Cardiac fibroblast (primary cell): ENCODE measurements around a stretch of chr9.

GRCh38 chr9:22098537-22099240 is 89.6 kb upstream of the CDKN2B start:
- RRBS, result no CpG with 5 or more reads among the region's 2 CpGs

- RRBS, result no CpG with 5 or more reads among the region's 32 CpGs
Measured at GRCh38 chr9:23537252-23538587, 288.3 kb downstream of the ELAVL2 start.

GRCh38 chr9:23850914-23851462 is 24.9 kb upstream of the ELAVL2 start:
- RRBS, result 2% methylated on average over 9 of the region's 46 CpGs

DNA sequence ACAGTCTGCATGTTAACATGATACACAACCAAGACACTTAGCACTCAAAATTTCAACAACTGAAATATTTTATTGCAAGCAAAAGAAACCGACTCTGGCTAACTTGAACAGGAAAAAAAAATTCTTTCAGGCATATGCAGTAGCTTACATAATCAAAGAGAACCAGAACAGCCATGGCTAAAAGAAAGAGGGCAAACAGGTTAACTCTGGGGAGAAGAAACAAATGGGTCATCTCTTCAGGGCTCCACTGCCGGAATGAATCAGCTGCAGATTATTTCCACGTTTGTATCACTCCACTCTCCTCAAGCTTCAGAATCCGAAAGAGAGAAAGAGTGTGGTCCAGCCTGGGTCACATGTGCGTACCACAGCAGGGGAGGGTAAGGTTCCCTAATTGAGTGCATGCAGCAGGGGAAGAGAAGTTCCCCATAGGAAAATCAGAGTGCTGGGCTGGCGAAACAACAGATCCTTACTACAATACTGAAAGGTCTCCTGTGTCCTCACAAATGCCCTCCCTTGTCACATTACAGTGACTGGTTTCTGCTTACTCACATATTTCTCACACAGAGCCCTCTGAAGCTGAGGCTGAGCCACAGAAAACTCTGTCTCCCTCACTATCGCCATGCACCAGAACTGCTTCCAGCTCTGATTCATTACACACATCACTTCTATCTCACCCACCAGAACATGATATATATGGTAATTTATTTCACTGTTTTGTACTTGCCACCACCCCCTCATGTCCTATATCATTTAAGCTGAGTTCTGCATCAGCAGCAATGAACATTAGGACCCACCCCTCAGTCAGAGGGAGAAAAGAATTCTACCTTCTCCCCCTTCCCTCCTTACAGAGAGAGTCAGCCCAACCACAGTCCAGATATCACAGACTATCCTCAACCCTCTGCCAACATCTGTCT is 532.1 kb upstream of the TUSC1 start:
- RRBS, result no CpG with 5 or more reads among the region's 7 CpGs

DNA sequence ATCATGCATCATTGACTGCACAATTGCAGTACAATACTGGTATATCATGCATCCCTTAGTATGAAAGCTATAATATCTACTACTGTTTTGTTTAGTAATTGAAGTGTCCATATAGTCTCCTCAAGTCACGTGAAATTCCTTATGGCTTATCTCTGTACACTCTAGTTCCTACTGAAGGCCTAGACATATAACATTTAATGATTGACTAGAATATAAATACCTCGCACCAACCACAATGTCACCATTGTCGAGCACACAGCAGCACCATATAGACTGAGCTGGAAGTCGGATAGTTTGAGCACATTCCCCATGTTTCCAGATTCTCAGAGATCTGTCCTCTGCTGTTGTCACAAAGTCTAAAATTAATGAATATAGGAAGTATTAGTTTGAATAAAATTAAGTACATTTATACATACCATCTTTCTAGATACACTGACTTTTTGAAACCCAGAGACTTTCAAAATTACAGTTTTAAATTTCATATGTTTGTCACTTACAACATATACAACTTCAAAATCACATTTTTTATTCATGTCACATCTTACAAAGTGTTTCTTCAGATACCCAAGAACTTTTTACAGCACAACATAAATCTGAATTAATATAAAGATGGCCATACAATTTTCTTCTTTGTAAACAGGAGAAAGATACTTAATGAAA is 21.3 kb downstream of the PLAA start:
- RRBS, result no CpG with 5 or more reads among the region's 4 CpGs

DNA sequence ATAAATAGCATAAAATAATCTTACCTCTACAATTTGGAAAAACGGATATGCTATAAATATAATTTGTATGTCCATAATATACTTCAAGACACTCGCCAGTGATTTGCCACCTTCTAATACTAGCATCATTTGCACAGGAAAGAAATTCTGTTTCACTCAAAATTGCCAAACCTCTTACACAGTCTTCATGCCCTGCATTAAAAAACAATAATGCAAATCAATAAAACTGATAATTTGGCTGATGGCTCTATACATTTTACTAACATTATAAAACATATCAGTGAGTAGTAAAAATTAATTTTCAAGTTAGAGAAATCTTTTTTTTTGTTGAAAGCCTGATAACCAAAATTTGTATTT is 20.7 kb downstream of the PLAA start:
- RRBS, result no CpG with 5 or more reads among the region's 2 CpGs

DNA sequence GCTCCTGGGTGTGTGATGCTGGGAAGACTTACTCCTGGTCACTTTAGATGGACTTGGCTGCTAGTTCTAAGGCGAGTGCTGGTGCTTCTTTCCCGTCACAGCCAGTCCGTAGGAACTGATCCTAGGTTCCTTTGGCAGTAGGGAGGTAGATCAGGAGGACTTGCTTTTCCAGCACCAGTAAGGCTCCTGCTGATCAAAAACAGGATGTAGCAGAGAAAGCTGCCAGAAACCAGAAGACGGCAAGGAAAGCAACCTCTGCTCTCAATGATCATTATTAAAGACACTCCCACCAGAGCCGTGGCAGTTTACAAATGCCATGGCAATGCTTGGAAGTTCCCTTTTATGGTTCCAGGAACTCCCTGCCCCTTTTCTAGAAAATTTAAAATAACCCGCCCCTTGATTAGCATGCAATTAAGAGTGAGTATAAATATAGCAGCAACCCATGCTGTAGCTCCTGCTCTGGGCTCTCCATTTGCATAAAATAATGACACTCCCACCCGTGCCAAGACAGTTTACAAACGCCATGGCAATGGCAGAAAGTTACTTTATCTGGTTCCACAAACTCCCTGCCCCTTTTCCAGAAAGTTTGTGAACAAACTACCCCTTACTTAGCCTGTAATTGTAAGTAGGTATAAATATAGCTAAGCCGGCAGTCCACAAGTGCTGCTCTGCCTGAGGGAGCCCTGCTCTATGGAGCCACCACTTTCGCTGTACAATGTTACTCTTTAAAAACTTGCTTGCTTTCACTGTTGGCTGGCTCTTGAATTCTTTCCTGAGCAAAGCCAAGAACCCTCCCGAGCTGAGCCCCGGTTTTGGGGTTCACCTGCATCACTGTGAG is 16.0 kb downstream of the EQTN start:
- RRBS, result no CpG with 5 or more reads among the region's 12 CpGs

DNA sequence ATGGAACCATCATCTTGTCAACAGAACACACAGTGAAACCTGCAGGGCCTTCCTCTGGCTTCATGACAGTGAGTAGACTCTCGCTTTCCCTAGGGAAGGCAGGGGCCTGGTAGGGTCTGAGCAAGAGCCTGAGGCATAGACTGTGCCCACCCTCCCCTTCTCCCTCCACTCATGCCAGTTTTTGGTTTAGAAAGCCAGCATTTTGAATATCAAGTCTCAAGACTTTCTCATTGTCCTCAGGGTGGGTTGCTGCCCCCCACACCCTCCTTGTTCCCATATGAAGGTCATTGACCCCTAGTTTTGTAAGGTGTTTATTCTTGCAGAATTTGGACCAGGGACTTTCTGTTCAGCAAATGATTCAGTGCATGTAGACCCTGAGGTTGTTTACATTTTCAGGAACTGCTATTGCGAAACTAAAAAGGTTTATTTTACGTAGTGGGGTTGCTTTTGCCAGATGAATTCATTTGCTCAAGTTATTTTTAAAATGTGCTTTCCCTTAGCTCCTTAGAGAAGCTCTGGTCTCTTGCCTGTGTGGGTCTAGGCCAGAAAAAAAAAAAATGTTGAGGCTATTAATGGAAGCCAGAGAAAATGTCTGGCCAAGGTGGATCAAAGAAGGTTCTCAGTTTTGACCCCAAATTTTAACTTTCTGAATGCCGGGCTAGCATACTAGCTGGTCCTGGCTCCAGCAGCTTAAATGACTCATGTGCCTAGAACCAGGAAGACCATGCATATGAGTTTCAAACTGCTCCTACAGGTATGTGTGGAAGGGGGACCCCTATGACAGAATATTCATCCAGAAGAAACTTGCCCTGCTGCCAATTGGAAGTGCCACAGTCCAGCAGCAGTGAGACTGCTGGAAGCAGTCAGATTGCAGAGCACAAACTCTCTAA is 10.1 kb upstream of the MOB3B start:
- RRBS, result no CpG with 5 or more reads among the region's 4 CpGs

DNA sequence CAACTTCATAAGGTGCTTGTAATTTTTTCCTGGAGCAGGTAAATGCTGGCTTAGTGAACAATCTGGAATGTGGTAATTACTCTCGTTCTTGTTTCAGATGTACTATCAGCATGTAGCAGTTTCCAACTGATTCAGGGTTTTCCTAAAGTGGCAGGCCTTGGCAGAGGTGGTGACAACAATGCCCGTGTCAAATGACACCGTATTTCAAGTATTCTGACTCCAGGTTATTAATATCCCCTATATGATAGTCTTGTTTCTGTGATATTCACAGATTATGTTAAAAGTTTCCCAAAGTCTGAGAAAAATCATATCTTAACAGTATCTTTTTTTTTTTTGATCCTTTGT is 1.2 kb downstream of the C9orf72 start:
- RRBS, result no CpG with 5 or more reads among the region's 3 CpGs

GRCh38 chr9:32389361-32389751 is 4.9 kb downstream of the ACO1 start:
- RRBS, result no CpG with 5 or more reads among the region's 5 CpGs

GRCh38 chr9:32550462-32551228 is 1.5 kb upstream of the SMIM27 start:
- RRBS, result 1% methylated on average over 20 of the region's 76 CpGs

DNA sequence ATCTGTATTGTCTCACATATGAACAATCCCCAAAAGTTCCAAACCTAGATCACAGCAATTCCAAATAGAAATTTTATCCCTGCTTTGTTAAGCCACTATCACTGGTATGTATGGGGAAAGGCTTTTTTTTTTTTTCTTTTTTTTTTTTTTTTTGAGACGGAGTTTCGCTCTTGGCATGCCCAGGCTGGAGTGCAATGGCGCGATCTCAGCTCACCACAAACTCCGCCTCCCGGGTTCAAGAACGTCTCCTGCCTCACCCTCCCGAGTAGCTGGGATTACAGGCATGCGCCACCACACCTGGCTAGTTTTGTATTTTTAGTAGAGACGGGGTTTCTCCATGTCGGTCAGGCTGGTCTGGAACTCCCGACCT is 733 bp downstream of the APTX start:
- RRBS, result no CpG with 5 or more reads among the region's 12 CpGs

DNA sequence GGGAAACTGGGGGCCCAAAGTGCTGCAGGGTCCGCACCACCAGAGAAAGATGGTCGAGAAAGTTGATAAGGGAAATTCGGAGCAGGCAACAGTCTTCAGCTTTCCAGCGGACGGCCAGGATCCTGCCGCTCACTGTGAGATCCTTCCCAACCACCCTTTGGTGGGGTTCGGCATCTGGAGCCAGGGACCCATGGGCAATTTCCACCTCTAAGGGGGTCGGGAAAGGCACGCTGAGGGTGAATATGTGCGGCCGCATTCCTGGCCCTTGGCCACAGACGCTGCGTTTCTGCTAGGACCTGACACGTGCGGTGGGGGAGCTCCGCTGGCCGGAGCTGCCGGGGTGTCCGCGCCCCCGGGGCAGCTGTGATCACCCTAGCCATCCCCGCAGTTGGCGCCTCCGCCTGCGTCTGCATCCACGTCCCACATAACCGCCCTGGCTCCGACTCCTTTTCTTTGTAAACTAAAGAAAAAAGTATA is 5.3 kb upstream of the DNAJA1 start:
- RRBS, result no CpG with 5 or more reads among the region's 28 CpGs

- RRBS, result no CpG with 5 or more reads among the region's 8 CpGs
Measured at GRCh38 chr9:33028891-33030240, 4.3 kb downstream of the DNAJA1 start.

DNA sequence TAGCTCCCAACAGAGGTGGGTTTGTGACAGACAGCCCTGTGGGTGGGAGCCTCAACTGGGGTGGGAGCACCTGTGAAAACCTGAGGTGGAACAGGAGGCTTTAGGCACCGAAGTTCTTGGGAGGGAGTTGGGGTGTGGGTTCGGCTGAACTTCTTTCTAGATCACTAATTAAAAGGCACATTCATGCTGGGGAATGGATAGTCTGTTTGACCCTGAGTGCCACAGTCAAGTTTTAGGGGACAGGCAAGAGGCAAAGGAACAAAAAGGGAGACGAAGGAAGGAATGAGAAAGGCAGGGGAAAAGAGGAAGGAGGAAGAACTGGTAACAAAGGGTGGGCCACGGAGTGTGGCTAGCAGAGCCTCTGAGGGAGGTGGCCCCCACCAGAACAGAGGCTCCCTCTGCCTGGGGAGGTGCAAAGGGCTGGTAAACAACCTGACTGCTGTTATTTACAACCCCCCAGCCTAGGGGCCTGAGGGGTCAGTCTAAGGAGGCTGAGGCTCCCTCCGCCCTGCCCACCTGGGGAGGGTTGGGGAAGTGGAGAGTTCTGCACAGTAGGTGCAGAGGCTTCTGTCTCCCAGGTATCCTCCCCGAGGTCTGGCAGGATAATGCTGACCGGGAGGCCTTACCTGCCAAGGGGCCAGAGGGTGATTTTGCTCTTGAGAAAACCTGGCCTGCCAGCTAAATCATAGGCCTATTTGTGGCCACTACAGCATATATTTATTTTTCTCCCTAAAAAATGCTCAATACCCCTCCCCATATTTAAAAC is 35.5 kb upstream of the SMU1 start:
- RRBS, result no CpG with 5 or more reads among the region's 7 CpGs

DNA sequence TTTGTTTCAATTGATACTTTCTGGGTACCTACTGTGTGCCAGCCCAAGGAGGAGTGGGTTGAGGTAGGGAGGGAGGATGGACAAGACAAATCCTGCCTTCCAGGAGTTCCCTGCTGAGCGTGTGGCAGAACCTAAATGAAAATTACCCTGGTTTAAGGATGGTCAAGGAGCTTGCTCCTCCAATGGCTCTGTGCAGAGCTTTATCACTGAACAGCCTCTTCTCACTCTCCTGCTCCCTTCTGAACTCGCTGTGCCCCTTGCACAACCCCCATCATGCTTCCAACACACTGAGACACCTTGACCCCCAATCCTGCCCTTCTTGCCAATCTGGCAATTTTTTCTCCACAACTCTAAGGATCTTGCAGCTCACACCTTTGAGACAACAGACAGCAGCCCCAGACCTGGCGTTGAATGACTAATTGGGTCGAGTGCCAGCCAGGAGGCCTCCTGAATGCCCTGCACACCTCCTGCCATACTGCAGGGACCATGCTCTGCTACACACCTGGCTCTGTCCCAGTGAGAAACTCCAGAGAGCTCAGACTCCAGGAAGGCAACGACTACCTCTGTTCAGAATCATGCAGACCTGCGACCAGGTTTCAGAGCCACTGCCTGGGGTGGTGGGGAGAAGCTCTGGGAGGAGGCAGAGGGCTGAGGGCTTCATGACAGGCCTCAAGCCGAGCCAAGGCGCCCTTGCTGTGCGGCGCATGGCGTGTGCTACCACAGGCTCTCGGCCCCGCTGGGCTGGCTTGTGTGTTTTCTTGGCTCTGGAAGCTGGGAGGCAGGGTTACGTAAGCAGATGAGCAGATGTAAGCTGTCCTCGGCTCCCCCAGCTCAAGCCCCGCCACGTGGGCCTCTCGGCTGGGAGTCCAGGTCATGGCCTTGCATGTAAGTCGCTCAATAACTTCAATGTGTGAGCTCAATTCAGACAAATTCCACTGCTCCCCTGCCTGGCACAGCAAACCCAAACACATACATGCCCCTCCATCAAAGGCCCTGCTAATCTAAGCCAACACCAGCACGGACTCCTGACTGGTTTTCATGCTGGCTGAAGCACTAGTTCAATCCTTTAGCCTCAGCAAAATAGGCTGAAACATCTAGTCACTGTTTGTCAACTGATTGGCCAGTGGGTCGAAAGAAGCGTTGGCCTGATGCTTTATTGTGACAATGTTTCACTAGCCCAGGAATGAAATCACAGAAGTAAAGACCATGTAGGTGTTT is 27.6 kb downstream of the B4GALT1 start:
- RRBS, result no CpG with 5 or more reads among the region's 22 CpGs

- RRBS, result no CpG with 5 or more reads among the region's 15 CpGs
Measured at GRCh38 chr9:33166194-33166713, 882 bp downstream of the B4GALT1 start.

DNA sequence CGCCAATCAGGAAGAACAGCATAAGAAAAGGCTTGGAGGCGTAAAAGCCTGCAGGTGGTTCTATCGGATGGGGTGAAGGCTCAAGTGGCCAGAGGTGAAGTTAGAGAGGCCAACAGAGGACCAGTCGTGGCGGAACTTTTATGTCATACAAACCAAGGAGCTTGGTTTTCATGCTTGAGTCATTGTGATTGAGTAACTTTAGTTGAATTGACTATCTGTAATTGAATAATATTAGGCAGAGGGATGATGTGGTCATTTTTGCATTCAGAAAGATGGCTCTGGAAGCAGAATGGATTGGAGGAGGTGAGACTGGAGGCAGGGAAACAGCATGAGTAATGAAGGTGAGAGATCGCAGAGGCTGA is 7.2 kb upstream of the SPINK4 start:
- RRBS, result no CpG with 5 or more reads among the region's 6 CpGs

GRCh38 chr9:33233667-33234506 is 6.1 kb upstream of the SPINK4 start:
- RRBS, result no CpG with 5 or more reads among the region's 1 CpG